Esophagus muscularis mucosa (tissue), 4 donors: ENCODE measurements around the gene ZFP36L1.

GRCh38 chr14:68607117-68607438 is 185.8 kb downstream of the ZFP36L1 start:
- PRO-cap, result no peak
- RAMPAGE, long total RNA, 4 experiments, result no peak in any of the 4 experiments

DNA sequence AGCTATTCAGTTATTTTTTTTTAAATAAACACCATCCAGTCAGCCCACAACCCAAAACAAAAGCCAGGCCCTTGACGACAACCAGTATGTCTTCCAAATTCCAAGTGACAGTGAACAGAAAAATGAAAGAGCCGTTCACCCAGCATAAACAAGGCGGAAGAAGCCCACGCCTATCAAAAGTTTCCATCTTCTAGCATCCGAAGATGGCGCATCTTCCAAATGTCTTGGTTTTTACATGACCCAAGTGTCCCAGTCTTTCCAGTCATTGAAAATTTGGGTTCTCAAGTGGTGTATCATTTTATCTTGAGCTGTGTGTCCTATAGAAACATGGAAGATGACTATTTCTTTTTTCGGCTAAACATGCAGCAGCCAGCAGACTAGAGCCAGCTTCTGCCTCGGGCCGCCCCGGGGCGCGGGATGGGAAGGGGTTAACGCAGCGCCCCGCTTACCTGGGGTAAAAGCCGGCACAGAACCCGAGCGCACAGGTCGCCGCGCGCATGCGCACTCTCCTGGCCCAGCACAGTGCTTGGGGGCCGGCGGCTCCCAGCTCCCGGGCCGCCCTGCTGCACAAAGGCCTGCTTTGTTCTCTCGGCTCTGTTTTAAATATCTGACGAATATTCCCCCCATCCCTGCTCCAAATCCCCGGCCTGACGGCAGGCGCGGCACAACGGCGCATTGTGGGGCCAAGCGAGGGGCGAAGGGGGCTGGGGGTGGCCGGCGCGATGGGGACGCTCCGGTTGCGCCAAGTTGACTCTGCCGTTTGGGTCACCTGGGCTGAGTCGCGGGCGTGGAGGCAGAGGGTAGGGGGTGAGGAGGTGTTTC is 164.8 kb downstream of the ZFP36L1 start:
- PRO-cap, result unidirectional peak, minus-strand start at position 109 of the sequence; bidirectional peak, plus-strand start at position 632 of the sequence, minus-strand start at position 506 of the sequence
- RAMPAGE, long total RNA, 4 experiments, result start-site peak on the minus strand in 2 of 4 experiments, centred at positions 507 to 508 of the sequence, 15 to 21 reads per replicate

- PRO-cap, result no peak
- RAMPAGE, long total RNA, 4 experiments, result no peak in any of the 4 experiments
Observed at GRCh38 chr14:68628725-68629567, 163.9 kb downstream of the ZFP36L1 start.

DNA sequence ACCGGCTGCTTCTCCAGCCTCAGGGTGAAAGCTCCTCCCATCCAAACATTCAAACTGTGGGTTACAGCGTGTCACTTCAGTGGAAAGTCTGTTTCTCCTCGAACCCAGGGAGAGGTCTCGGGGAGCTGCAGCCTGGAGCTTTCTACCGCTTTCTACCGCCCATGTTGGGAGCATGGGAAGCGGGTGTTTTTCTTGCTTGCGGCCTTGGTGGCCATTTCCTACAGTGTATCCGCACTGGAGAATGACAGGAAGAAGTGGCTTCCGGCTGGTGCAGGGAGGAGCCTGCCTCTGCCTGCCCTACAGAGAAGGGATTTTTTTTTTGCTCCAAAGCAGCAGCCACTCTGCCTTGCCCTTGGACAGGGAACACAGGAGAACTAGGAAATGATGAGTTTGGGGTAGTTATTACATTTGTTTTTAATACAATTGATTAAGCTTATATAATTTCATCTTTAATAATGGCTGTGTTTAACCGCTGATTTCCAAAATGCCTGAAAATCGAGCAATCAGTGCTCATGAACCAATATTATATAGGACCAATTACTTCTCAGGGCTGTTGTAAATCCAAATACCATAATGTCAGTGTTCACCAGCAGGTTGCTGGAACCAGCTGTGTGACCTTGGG is 21.1 kb downstream of the ZFP36L1 start:
- PRO-cap, result no peak
- RAMPAGE, long total RNA, 4 experiments, result no peak in any of the 4 experiments

DNA sequence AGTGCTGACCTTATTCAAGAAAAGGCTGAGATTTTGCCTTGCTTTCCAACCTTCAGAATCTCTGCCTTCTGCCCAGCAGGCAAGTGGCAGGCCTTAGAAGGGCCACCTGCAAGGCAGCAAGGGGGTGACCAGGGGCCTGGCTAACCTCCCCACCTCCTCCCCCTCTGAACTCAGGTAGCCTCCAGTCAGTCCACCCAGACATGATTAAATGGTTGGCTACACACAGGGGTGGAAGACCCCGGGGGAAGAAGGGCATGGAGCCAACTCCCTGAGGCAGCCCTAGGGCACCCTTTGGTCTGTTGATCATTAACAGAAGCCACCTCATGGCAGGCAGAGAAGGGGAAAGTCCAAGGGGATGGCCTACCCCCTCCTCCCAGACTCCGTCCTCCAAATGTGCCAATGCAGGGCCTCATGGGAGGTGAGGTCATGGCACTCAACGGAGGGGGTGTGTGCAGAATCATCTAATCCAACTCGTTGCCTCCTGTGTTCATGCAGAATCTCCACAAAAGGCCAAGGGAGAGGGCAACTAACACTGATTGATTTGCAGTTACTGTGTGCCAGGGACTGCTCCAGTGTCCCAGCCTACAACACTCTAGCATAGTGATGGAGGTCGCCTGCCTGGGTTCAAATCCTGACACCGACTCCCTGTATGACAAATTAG is 8.4 kb downstream of the ZFP36L1 start:
- PRO-cap, result no peak
- RAMPAGE, long total RNA, 4 experiments, result no peak in any of the 4 experiments

GRCh38 chr14:68791787-68792153 is 1.1 kb downstream of the ZFP36L1 start:
- PRO-cap, result no peak
- RAMPAGE, long total RNA, 4 experiments, result no peak in any of the 4 experiments

GRCh38 chr14:68792778-68793314 is at the start of gene ZFP36L1:
Gene ZFP36L1 (minus strand): TSS chr14:68793067.
- PRO-cap, result bidirectional peak, plus-strand start at chr14:68792918, minus-strand start at chr14:68793064
- RAMPAGE, long total RNA, 4 experiments, result no peak in any of the 4 experiments

GRCh38 chr14:68793315-68793765 is 473 bp upstream of the ZFP36L1 start:
- PRO-cap, result bidirectional peak, plus-strand start at chr14:68793509, minus-strand start at chr14:68793388; bidirectional peak, plus-strand start at chr14:68793833, minus-strand start at chr14:68793724
- RAMPAGE, long total RNA, 4 experiments, result no peak in any of the 4 experiments

GRCh38 chr14:68805423-68805857 is 12.6 kb upstream of the ZFP36L1 start:
- PRO-cap, result no peak
- RAMPAGE, long total RNA, 4 experiments, result no peak in any of the 4 experiments

DNA sequence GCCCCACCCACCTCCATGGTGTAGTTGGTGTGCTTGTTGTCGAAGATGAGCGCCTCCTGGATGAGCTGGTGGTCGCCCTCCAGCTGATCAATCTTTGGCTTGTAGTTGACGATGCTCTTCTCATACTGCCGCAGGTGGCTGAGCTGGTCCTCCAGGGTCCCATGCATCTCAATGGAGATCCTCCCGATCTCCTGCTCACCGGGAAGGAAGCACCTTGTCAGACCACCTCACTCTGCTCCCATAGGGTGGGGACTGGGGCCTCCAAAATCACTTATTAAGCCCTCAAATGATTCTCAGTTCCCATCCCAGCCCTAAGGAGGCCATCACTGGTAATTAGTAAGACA is 87.9 kb upstream of the ZFP36L1 start:
- PRO-cap, result no peak
- RAMPAGE, long total RNA, 4 experiments, result no peak in any of the 4 experiments

DNA sequence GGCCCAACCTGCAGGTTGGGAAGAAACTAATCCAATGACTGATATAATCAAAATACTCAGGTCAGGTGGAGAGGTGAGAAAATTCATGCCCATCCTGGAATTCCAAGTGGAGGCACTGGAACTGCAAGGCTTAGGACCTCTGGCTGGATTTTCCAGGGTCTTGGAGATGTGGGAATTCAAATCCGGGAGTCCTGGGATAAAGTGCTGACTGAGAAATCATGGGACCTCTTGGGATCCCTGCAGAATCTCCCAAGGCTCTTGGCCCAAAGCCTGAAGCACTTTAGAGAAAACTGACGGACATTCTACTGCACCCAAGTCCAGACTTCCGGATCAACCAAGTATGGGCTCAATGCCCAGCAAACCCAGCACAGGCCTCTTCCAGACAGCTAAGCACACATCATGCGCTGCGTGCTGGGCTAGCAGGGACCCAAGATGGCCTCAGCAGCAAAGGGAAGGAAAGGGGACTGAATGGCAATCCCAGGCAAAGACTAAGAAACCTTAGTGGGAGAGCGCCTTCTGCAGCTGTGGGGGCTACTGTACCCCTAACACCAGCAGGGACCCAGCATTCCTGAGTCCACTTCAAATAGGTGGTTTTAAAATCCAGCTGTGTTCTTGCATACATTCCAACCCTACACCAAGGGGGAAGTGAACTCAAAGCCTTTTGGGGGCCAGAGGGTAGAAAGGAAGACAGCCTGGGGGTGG is 84.9 kb downstream of the ACTN1 start:
- PRO-cap, result bidirectional peak, plus-strand start at position 395 of the sequence, minus-strand start at position 203 of the sequence
- RAMPAGE, long total RNA, 4 experiments, result no peak in any of the 4 experiments

GRCh38 chr14:68922620-68923325 is 56.3 kb downstream of the ACTN1 start:
- PRO-cap, result bidirectional peak, plus-strand start at chr14:68923198, minus-strand start at chr14:68922947
- RAMPAGE, long total RNA, 4 experiments, result no peak in any of the 4 experiments

DNA sequence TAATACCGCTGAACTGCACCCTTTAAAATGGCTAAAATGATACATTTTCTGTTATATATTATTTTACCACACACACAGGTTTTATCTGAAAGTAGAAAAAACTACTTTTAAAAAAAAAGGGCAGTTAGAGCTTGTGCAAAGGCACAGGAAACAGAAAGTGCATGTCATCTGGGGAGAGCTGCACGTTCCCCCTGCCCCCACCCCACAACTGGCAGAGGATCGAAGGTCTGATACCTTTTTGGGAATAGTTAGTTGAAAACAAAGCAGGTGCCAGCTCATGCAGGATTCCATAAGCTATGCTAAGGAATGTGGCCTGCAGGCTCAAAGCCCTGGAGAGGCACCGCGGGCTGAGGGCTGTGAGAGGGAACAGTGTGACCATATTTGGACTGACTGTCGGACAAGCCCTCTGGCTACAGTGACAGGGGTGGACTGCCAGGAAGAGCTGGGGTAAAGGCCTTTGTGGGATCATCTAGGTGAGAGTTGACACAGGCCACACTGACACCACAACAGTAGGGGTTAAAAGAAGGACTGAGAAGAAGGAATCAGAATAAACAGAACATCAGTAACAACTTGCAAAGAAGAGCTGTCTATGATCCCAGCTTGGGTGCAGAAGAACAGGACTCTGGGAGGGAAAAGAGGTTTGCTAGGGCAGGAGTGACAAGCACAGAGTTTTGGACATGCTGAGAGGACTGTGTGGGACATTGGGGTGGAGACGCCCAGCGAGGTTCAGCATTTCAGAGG is 54.7 kb downstream of the ACTN1 start:
- PRO-cap, result bidirectional peak, plus-strand start at position 415 of the sequence, minus-strand start at position 210 of the sequence; unidirectional peak, plus-strand start at position 729 of the sequence
- RAMPAGE, long total RNA, 4 experiments, result no peak in any of the 4 experiments

DNA sequence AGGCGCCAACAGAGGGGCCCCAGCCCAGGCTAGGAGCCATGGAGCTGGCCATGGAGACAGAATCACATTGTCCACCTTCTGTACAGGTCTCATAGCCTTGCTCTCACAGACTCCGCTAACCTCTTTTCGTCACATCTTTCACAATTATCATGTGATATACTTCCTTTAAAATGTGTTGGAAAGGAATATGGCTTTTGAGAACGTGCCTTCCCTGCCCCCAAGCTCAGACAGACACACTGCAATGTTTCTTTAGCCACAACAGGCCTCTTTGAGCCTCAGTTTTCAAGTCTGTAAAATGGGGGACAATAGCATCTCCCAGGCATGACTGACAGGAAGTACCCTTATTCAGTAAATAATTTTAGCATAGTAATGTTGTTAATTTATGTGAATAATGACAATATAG is 49.2 kb downstream of the ACTN1 start:
- PRO-cap, result unidirectional peak, minus-strand start at position 128 of the sequence
- RAMPAGE, long total RNA, 4 experiments, result no peak in any of the 4 experiments

GRCh38 chr14:68938515-68939716 is 40.2 kb downstream of the ACTN1 start:
- PRO-cap, result no peak
- RAMPAGE, long total RNA, 4 experiments, result start-site peak on the plus strand in 1 of 4 experiments, at chr14:68938978-68938989 at its widest, 6 reads per replicate

DNA sequence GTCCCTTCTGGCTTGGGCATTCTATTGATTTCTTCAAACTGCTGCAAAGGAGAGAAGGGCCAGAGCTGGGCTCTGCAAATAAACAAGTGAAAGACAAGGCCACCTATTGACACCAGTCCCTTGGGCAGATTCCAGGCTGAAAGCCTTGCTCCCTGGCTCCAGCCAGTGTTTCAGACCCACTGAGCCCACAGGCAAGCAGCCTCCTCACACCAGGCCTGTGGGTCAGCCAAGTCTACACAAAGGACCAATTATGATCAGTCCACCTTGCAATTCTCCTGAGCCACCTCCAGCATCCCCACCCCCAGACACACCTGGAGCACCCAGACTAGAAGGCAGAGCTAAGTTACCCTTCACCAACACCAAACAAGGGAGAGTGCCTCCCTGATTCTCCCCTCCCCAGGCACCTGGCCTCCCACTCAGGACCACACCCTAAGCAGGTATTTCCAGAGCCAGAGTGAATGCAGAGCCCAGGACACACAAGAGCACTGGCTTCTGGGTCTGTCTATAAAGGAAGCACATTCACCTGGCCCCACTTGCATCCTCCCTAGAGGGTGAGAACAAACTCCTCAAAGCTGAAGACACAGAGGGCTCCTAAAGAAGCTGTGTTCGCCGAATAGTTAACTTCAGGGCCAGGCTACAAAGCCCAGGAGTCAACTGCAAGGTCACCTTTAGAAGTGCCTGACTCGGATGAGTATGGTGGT is 13.7 kb downstream of the ACTN1 start:
- PRO-cap, result no peak
- RAMPAGE, long total RNA, 4 experiments, result no peak in any of the 4 experiments

- PRO-cap, result no peak
- RAMPAGE, long total RNA, 4 experiments, result no peak in any of the 4 experiments
Observed at GRCh38 chr14:68967655-68968472, 11.2 kb downstream of the ACTN1 start.

DNA sequence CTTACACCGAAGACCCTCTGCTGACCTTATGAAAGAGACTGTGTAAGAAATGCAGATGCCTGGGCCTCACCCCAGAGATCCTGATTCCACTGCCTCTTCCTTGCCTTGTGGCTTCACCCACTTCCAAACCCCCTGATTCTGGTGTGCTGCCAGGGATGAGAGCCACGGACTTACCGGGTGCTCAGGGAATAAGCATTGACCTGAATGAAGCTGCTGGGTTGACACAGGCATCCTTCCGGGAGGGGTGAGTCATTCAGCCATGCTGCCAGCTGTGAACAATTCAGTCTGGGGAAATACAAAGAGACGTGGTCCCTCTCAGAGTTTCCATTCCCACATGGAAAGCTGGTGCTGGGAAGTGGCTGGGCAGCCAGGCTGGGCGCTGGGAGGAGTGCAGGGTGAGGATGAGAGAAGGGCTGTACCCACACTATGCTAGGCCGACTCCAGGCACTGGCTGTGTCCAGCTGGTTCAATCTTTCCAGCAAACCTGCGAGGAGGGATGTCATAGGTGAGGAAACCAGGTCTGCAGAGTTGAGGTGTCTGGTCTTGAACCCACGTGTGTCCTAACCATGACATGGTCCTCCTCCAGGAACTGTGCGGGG is 26.6 kb upstream of the ACTN1 start:
- PRO-cap, result unidirectional peak, plus-strand start at position 327 of the sequence
- RAMPAGE, long total RNA, 4 experiments, result no peak in any of the 4 experiments

DNA sequence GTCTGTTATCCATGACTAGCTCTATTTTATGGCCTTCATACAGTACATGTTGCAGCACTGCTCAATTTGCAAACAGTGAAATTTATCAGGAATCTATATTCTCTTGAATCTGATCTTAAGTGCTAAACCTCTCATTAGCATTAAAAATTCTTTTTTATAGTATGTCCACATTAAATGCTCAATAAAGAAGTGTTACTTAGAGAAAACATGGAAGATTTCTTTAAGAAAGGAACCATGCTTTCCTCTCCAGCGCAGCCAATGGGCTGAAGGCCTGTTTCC is 73.9 kb upstream of the ACTN1 start:
- PRO-cap, result no peak
- RAMPAGE, long total RNA, 4 experiments, result no peak in any of the 4 experiments

DNA sequence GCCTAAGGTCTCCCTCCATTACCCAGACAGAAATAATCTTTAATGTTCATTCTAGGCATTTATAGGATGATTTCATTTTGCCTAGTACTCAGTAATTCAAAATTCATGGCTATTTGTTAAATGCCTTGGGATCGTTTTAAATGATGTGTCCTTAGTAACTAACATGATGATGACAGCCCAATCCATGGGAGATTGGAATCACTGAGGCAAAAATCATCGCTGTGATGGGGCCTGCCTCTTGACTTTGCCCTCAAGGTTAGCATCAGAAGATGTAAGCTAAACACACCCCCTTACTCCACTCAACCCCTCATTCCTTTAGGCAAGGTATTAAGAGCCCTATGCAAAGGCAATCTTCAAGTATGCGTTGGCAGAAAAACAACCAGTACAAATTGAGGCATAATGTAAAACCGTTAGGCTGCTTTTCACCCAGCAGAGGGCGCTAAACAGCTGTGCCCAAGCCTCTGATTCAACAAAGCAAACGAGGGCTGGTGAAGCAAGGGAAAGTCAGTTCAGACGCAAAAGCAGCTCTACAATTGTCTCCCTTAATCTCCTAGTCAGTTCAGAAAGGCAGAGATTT is 23.8 kb downstream of the DCAF5 start:
- PRO-cap, result no peak
- RAMPAGE, long total RNA, 4 experiments, result no peak in any of the 4 experiments